ENCODE data around the genes CENPE and TACR3.

- PRO-cap = no peak
These were observed 9.8 kb downstream of the CISD2 start for GRCh38 chr4:102878344-102879251.

GRCh38 chr4:103197655-103198805 lies at the start of gene CENPE:
Gene CENPE (minus strand): TSS chr4:103198343.
- PRO-cap = no peak

GRCh38 chr4:103718847-103720179 lies at the start of gene TACR3:
Gene TACR3 (minus strand): TSS chr4:103719985.
- PRO-cap = unidirectional peak, minus-strand start at chr4:103719985

- PRO-cap = bidirectional peak, plus-strand start at chr4:105147977, minus-strand start at chr4:105147790
These were observed 763 bp downstream of the TET2 start for GRCh38 chr4:105147021-105148257.

DNA sequence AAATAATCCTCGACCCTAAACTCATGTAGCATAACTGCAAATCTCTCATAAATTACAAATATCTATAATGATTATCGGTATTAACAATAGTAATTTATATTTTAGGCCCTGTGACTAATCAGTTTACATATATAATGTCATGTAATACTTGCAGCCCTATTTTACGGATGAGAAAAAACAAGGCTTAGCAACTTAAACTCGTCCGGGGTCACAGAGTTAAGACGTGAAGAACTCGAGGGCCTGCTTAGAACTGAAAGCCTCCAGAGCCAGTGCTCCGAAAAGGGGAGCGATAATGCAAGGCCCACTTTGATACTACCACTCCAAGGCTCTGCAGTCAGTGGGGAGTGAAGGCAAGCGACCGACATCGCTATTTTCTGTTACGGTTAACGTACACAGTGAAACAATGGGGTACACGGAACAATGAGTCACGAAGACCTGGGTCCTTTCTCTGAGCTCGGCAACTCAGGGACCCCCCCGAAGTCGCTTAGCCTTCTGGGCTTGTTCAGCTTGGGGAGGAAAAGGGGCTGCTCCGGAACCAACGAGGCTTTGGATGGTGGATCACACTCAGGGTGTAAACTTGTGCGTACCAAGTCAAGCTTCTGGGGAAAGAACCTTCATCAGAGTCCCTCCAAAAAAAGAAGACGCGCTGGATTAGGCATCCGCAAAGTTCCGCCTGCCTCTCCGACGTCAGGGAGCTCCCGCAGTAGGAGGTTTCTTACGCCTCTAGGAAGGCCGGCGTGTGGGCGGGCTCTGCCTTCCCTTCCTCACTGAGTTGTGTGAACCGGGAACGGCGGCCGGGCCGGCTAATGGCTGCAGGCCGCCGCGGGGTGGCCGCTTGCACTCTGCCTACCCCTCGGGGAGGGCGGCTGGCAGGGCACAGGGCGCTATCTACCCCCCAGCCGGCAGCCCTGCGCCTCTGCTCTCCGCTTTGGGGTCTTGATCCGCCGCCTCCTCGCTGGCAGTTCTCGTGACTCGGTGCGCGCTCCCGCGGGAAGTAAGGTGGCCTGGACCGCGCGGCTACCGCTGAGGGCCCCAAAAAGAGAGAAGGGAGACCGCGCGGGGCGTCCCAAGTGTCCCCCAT lies 769 bp downstream of the PPA2 start:
- PRO-cap = bidirectional peak, plus-strand start at position 517 of the sequence, minus-strand start at position 470 of the sequence; bidirectional peak, plus-strand start at position 767 of the sequence, minus-strand start at position 689 of the sequence; bidirectional peak, plus-strand start at position 968 of the sequence, minus-strand start at position 967 of the sequence

- PRO-cap = no peak
These were observed 2.6 kb downstream of the NPNT start for GRCh38 chr4:105897822-105898256.

GRCh38 chr4:105911897-105912461 lies 16.7 kb downstream of the NPNT start:
- PRO-cap = no peak

- PRO-cap = no peak
These were observed 1.7 kb upstream of the HADH start for GRCh38 chr4:107988065-107988283.

- PRO-cap = no peak
These were observed 88.0 kb downstream of the LEF1 start for GRCh38 chr4:108080783-108081106.

DNA sequence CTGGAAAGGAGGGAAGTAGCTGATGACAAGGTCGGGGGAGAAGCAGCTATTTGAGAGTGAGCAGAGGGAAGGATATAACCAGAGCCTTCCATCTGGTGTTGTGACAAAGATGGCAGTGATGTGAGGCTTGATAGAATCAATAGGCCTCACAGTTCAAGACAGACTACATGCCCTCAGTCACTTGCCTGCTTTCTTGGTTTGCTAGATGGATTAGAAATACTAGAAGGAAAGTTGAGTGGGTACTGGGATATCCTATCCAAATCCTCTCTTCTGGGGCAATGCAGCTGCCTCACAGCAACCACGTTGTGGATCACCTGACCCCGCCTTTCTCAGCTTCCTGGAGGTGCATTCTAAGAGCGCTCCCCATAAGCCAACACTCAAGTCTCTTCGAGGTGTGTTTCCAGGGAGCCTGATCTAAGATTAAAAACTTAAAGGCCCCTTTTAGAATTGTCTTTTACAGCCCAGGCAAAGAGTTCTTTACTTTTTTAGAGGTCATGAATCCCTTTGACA lies 1.1 kb upstream of the RPL34 start:
- PRO-cap = no peak

DNA sequence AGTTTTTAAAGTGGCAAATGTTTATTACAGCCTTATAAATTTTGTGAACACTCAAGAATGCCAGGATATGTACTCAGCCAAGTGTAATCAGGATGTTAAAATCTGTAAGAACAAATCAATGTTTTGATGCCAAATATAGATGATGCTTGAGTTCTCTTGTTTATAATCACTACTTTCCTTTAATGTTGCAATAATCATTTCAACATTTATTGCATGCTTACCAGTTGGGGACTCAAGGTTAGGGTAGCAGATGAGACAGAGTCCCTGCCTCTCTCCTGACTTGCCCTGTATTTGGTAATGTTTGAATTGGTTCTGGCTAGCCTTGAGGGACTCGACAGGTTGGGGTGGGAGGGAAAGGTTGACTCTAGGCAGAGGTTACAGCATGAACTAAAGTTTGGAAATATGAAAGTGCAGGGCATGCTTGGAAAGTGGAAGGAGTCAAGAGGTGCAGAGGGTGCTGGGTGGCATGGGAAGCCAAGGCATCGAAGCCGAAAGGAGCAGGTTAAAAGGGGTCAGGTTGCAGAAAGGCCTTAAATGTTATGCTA lies 2.0 kb downstream of the SEC24B start:
- PRO-cap = no peak

- PRO-cap = no peak
These were observed 13.3 kb downstream of the SEC24B start for GRCh38 chr4:109446723-109447413.

- PRO-cap = no peak
These were observed 32.9 kb upstream of the MCUB start for GRCh38 chr4:109527175-109527494.

DNA sequence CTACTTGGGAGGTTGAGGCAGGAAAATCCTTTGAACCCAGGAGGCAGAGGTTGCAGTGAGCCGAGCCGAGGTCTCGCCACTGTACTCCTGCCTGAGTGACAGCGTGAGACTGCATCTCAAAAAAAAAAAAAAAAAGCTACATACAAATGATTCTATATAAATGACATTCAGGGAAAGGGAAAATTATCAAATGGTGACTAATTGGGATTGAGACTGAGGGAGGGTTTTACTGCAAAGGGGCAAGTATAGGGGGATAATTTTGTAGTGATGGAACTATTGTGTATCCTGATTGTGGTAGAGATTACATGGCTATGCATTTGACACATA lies 31.8 kb upstream of the MCUB start:
- PRO-cap = no peak

- PRO-cap = no peak
These were observed 11.0 kb upstream of the CASP6 start for GRCh38 chr4:109714247-109714713.

GRCh38 chr4:110134640-110134936 lies 63.8 kb downstream of the ELOVL6 start:
- PRO-cap = no peak

DNA sequence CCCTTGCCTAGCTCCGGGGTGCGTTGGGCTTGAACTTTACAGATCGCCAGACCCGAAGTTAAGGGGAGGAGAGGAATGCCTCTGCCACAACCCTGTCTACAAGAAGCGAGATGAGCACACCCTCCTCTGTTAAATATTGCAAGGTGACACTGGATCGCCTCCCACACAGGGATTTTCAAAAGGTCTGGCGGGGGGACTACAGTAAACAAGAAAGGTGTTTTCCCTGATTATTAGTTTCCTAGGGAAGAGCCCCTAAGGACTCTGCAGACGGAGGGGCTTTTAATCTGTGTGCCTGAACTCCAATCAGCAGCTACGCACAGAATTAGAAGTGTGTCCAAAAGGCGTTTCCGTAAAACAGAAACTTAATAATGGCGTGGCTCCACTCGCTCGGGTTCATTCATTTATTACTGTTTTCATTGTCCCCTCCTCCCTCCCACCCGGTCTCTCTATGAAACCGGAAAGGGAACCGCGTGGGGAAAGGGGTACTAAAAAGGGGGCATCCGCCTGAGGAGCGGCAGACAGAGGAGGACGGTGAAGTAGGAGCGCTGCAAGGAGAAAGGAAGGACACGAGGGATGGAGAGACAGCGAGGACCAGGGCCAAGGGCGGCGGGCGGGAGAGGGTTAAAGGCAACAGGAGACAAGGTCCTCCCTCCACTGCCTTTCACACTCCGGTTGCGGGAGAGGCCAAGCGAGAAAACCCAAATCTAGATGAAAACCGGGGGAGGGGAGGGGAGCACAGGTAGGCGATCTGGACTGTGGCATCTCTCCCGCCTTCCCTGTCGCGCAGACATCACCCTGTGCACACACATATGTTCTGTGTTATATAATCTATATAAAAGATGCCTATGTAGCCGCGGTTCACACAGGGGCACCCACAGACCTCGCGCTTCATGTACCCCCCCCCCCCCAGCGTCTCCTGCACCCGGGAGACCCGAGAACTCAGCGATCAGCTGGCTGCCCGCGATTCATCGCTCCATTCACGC lies 944 bp downstream of the ELOVL6 start:
- PRO-cap = bidirectional peak, plus-strand start at position 517 of the sequence, minus-strand start at position 392 of the sequence

DNA sequence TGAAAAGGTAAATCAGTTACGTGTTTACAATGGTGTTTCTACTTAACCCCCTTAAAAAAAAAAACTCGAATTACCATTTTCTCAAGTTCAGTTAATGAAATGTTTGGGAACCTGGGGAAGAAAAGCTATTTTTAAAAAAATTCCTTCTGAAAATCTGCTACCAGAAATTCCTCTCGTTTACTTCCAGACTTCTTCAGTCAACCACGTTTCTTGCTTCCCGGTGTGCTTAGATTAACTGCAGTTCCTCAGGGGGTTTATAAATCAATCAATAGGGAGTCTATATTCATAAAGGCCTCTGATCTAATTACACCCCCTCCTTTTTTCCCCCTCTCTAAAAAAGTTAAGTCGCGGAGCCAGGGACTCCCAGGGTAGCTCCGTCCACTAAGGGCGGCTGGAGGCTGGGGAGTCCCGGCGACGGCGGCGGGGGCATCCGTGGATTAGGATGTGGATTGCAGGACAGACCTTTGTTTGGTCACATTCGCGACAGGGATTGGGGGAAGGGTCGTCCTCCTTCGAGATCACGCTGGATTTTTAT lies 8.8 kb downstream of the PITX2 start:
- PRO-cap = no peak

- PRO-cap = no peak
These were observed 1.6 kb downstream of the PITX2 start for GRCh38 chr4:110621065-110621884.

- PRO-cap = no peak
These were observed 6.5 kb upstream of the PITX2 start for GRCh38 chr4:110629331-110629805.